Temporal lobe (tissue), 2 donors: ENCODE measurements around a stretch of chr2.

DNA sequence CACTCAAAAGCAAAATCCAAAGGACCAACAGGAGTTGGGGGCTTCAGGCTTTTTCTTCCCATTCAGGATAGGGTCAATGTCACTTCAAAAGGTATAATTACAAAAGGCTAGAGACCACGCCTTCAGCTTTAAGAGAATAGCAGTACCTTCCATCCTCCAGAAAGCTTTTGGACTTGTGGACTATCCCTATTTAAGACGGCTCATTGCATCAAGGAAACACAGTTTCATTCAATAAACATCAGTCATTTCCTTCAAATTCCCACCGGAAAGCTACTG lies 1.8 kb downstream of the WDFY1 start:
- RAMPAGE, long total RNA: no peak

- RAMPAGE, long total RNA: no peak
These were observed 33.2 kb upstream of the SERPINE2 start for GRCh38 chr2:224072217-224072662.

DNA sequence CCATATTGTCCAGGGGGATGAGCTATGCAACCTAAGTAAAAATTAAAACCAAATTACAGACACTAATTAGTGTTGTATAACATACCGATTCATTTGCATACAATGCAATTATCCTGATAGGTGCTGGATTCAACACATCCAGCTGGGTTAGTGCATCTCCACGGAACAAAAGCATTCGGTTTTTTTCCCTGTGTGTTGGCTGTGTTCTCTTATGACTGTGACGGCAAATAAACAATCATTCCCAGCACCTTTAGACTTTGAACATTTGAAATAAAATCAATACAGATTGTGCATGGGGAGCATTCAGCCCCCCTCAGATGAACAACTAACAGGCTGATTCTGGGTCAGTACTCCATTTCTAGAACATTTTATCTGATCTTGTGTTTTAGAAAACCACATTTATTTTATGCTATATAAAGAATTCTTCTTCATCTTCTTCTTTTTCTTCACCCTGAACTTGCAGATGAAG lies 22.7 kb downstream of the FAM124B start:
- RAMPAGE, long total RNA: no peak

DNA sequence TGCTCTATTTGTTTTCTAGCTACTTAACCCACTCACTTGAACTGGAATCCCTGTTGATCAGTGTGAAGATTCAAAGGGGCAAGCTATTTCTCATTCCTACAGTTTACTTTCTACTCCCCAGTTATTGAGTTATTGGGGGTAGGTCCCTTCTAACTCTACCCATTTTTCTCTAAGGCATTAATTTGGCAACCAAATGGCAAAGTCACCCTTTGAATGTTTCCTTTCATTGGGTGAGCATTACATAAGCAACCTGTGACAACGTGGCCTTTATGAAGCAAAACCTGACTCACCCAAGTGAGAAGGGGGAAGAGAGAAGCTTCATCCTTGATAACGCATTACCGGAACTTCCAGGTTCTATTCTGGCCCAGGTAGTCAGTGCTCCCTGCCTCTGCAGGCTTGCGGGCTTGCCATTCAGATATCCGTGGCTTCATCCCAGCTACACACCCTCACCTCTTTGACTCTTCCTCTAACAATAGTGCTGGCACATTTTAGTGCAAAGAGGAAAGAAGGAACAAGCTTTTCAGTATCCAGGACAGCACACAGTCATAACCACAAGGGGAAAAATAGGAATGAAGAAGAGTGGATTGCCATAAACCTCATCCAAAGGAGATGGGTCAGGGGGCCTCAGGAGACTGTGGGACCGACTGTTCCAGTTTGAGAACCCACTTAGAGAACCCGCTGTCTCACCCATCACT lies 39.1 kb upstream of the FAM124B start:
- RAMPAGE, long total RNA: no peak

- RAMPAGE, long total RNA: no peak
These were observed 65.0 kb downstream of the CUL3 start for GRCh38 chr2:224519884-224520858.

- RAMPAGE, long total RNA: no peak
These were observed 88.9 kb upstream of the CCDC195 start for GRCh38 chr2:224804966-224805507.

DNA sequence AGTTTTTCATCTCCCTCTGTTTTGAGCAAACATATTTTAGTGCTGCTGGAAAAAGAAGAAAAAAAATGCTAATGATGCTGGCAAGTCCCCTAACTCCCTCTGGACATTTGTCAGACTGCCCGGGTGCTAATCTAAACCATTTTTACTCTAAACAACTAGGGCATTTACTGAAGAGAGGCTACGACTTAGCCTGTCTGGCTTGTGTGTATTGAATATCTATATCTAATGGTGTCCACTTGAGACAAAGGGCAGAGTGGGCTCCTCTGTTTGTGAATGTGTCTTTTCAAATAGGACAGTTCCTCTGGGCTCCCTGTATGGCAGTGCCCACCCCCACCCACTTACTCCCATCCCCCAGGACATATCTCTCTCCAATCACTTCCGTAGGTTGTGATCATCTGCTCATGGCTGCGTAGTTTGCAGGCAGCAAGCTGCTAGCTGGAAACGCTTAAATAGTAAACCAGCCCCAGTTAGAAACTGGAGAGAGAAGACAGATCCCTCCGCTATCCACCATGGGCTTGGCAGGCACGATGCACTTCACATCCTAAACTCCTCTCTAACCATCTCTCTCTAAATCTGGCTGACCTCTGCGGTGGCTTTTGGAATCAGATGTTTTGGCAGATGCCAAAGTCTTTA lies 58.4 kb downstream of the DOCK10 start:
- RAMPAGE, long total RNA: no peak

DNA sequence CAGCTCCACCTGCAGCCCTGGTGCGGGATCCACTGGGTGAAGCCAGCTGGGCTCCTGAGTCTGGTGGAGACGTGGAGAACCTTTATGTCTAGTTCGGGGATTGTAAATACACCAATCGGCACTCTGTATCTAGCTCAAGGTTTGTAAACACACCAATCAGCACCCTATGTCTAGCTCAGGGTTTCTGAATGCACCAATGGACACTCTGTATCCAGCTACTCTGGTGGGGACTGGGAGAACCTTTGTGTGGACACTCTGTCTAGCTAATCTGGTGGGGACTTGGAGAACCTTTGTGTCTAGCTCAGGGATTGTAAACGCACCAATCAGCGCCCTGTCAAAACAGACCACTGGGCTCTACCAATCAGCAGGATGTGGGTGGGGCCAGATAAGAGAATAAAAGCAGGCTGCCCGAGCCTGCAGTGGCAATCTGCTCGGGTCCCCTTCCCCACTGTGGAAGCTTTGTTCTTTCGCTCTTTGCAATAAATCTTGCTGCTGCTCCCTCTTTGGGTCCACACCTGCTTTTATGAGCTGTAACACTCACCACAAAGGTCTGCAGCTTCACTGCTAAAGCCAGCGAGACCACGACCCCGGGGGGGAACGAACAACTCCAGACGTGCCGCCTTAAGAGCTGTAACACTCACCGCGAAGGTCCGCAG lies 345.2 kb downstream of the NYAP2 start:
- RAMPAGE, long total RNA: no peak

DNA sequence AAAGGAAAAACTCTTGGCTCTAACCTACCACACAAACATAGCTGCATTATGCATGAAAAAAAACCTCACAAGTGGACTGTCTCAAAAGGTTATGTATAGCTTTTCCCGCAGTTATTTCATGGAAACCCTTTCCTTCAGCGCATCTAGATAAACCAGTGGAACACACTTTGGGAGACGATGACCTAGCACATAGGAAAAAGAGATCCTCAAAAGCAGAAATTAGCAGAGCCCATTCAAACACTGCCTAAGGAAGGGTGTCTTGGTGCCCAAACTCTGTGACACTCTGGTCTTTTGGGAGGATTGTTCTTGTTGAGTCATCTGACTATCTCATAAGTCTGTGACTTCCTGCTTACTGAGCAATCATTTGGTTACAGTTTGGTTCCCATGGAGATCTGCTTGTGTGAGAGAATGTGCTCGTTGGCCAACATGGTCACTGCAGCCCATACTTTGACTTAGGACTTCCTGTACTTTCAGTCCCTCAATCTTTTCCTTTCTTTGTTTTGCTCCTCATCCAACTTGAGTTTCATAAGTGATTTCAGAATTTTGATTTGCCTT lies 602.8 kb downstream of the NYAP2 start:
- RAMPAGE, long total RNA: no peak

GRCh38 chr2:226030647-226030966 lies 631.1 kb downstream of the NYAP2 start:
- RAMPAGE, long total RNA: no peak

GRCh38 chr2:226087597-226088251 lies 688.2 kb downstream of the NYAP2 start:
- RAMPAGE, long total RNA: no peak

DNA sequence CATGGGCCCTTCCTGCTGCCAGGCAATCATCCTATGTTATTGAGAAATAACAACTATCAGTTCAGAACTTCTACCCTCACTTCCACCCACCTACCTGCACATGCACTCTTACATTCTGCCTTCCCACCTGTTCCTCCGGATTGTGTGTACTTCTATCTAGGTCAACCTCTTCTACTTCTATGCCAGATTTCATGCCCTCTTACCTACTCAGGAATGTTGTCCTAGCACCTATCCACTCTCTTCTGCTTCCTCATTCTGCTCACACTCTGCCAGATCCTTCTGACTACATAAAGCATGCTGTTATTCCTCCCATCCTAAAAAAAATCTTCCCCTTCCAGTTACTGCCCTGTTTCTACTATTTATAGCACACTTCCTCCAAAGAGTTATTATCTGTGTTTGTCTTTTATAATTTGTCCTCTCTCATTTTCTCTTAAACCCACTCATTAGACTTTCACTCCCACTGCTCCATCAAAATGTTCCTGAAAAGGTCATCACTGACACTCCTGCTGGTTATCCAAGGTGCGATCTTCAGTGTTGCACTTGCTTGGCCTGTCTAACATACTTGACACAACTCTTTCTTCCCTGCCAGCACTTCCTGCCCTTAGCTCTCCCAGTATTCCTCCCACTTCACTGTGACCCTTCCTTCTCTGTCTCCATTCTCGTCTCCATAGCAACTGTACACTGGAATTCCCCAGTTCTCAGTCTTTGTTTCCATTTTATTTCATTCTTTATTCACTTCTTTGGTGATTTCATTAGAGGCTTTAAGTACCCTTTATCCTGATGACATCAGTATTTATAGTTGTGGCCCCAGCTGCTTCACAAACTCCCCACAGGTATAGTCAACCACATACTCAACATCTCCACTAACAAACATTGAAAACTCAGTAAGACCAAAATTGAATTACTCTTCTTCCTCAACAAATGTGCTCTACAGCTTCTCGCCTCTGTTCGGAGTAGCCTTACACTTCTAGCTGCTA lies 333.2 kb downstream of the IRS1 start:
- RAMPAGE, long total RNA: no peak

- RAMPAGE, long total RNA: no peak
These were observed 288.2 kb downstream of the IRS1 start for GRCh38 chr2:226511324-226511842.

GRCh38 chr2:226540158-226540689 lies 259.4 kb downstream of the IRS1 start:
- RAMPAGE, long total RNA: no peak

GRCh38 chr2:226611598-226612276 lies 187.9 kb downstream of the IRS1 start:
- RAMPAGE, long total RNA: no peak

GRCh38 chr2:226635148-226635609 lies 164.4 kb downstream of the IRS1 start:
- RAMPAGE, long total RNA: no peak

DNA sequence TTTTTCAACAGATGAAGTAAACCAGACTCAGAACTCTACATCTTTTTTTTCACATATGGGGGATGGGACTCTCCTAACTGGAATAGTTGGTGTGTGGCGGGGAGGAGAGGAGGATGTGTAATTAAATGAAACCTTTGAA lies 73.9 kb downstream of the IRS1 start:
- RAMPAGE, long total RNA: no peak

- RAMPAGE, long total RNA: no peak
These were observed 7.2 kb downstream of the IRS1 start for GRCh38 chr2:226792170-226793040.

DNA sequence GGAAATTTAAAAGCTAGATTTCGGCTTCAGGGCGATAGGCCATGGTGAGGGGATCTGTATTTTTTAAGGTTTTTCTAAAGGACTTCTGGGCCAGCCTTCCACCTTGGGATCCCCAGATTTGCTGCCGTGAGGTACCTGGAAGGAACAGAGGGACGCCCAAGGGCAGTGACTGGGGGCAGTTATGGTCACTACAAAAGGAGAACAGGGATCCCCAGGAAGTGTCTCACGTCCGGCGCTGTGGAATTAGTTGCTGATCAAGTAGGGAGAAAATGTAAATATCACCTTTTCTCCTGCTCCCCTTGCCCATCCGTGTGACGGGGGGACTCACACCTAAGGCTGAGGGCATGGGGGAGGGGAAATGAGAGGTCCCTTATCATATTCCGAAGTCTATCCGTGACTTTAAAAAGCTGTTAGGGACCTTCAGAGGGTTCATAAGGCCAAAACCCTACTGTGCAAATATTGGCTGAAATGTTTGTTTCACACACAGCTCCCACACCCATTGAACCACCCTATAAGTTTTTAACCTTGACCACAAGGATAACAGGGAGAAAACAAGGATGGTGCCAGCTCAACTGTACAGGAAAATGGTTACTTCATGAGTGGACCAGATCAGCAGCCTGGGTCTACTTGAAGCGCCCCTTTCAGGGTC lies 777 bp upstream of the IRS1 start:
- RAMPAGE, long total RNA: no peak

- RAMPAGE, long total RNA: no peak
These were observed 1.6 kb upstream of the TM4SF20 start for GRCh38 chr2:227380754-227381081.